SK-N-MC (cell line): ENCODE measurements around a stretch of chr2.

DNA sequence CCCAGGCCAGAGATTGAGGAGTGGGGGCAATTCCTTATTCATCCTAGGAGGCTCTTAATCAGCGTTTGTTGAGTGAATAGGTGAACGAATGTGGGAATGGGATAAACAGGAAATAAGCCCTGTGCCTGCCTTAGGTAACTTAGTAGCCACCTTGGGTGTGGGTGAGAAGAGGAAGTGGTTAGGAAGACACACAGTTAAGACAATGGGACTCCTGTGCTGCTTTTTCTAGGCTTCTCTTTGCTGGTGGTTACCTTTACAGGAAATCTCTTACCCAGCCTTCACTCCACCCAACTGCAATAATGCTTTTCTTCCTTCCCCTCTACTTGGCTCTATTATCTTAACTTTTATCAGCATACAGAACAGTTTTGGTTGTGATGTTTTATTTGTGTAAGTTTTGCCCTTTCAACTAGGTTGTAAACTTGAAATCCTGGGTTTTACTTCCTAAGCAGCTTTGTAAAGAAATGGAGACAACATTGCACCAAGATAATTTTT, 35.8 kb downstream of the ITGA6 start:
- RRBS, result no CpG with 5 or more reads among the region's 2 CpGs

DNA sequence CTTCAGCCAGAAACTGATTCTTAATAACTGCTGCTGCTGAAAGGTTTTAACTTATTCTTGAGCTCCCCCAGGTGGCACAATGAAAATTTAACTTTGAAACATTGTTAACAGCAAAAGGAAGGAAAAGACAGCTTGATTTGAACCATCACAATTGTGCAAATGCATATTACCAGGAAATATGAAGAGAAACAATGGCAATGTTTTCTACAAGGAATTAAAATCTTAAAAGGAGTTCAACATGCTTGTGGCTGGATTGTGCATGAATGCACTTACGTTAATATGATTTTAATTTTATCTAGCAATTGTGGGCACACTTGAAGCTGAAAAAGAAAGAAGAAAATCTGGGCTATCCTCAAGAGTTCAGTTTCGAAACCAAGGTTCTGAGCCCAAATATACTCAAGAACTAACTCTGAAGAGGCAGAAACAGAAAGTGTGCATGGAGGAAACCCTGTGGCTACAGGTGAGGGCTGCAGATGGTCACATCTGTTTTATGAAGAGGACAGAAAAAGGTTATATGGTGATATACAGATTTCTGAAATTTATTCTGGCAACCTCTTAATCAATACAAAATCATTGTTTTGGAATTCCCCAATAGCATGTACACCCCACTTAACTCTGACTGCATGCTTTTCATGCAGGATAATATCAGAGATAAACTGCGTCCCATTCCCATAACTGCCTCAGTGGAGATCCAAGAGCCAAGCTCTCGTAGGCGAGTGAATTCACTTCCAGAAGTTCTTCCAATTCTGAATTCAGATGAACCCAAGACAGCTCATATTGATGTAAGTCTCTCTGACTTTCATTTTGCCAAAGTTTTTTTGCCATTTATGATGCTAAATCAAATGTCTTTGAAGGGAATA, 57.3 kb downstream of the ITGA6 start:
- RRBS, result no CpG with 5 or more reads among the region's 5 CpGs

- RRBS, result no CpG with 5 or more reads among the region's 2 CpGs
Measured at GRCh38 chr2:172492084-172492400, 63.8 kb upstream of the PDK1 start.

- RRBS, result no CpG with 5 or more reads among the region's 20 CpGs
Measured at GRCh38 chr2:172503758-172505104, 51.7 kb upstream of the PDK1 start.

- RRBS, result no CpG with 5 or more reads among the region's 9 CpGs
Measured at GRCh38 chr2:172510128-172510660, 45.7 kb upstream of the PDK1 start.

- RRBS, result no CpG with 5 or more reads among the region's 5 CpGs
Measured at GRCh38 chr2:172847182-172847578, 111.5 kb downstream of the RAPGEF4 start.

DNA sequence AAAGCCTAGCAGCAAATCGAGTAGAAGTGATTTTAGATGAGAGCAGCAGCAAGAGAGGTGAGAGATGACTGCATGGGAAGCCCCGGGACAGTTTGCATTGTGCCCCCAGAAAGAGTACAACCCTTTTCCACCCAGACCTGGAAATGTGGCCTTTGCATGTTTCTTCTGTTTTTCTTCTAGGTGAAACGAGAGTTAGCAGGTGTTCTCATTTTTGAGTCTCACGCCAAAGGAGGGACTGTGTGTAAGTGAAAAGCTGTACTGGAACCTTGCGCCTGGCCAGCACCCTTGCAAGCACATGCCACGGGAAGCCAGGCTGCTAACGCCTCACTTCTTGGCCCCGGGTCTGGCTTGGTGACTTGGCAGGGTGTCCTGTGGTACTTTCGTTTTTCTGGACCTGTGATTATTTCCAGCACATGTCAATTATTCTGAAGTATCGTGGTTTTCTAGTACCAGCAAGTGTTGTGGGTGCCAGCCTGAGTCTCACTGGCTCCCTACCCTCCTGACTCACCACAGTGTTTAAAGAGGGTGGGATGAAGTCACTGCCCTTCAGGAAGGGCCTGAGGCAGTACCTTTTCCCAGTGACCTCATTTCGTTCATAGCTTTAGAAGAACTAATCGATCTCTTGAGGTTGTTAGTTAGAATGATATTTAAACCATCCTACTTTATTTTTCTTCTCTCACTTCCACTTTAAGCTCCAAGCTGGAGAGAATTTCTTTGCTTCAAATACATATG, 90.2 kb upstream of the MAP3K20 start:
- RRBS, result no CpG with 5 or more reads among the region's 12 CpGs

GRCh38 chr2:173197902-173198268, 122.2 kb downstream of the MAP3K20 start:
- RRBS, result no CpG with 5 or more reads among the region's 3 CpGs

DNA sequence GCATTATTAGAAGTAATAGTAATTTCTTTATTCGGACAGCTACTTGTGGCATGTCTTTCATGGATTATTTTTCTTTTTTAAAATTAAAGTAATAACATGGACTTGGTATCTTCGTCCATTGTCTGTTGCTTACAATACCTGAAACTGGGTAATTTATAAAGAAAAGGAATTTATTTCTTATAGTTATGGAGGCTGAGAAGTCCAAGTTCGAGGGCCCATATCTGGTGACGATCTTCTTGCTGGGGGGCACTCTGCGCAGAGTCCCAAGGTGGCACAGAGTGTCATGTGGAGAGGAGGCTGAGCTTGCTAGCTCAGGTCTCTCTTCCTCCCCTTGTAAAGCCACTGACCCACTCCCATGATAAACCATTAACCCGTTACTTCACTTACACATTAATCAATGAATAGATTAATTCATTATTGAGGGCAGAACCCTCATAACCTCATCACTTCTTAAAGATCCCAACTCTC, 24.6 kb downstream of the CDCA7 start:
- RRBS, result no CpG with 5 or more reads among the region's 6 CpGs

- RRBS, result no CpG with 5 or more reads among the region's 7 CpGs
Measured at GRCh38 chr2:173524056-173524646, 169.5 kb downstream of the CDCA7 start.

GRCh38 chr2:173652831-173653080, 298.1 kb downstream of the CDCA7 start:
- RRBS, result no CpG with 5 or more reads among the region's 4 CpGs

- RRBS, result no CpG with 5 or more reads among the region's 10 CpGs
Measured at GRCh38 chr2:173654087-173654573, 299.5 kb downstream of the CDCA7 start.

DNA sequence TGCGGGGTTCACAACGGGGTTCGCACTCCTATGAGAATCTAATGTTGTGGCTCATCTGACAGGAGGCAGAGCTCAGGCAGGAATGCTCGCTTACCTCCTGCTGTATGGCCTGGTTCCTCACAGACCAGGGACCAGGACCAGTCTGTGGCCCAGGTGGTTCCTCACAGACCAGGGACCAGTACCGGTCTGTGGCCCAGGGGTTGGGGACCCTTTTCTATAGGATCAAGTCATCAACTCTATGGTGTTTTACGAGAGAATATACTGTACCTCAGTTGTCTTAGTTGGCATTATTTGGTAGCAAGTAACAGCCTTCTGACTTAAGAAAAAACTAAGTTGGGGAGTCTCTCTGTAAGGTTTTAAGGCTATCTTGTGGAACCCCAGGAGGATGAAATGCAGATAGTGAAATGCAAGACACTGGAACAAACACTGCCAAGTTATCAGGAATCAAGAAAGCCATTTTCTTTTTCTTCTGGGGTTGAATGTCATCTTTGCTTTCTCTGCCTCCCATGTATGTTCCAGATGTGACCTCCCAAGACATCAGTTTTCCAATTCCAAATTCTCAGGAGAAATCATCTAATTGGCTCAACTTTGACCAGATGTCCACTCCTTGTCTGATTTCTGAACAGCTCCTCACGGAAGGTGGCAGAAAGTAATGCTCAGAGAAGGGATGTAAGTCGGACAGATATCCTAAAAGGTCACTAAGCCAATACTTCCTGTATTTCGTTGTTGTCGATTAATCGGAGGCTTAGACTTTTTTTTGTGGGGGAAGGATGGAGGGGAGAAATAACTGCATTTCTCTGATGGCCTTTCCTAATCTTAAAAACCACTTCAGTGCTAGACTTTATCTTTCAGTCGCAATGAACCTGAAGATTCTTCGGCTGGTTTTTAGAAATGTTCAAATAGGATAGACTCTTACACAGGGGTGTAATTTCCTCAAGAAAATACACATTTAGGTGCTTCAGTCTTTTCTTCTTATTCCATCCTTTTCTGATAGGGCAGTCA, 60.8 kb downstream of the SP3 start:
- RRBS, result no CpG with 5 or more reads among the region's 13 CpGs

GRCh38 chr2:173990966-173991206, 25.7 kb upstream of the SP3 start:
- RRBS, result no CpG with 5 or more reads among the region's 4 CpGs

DNA sequence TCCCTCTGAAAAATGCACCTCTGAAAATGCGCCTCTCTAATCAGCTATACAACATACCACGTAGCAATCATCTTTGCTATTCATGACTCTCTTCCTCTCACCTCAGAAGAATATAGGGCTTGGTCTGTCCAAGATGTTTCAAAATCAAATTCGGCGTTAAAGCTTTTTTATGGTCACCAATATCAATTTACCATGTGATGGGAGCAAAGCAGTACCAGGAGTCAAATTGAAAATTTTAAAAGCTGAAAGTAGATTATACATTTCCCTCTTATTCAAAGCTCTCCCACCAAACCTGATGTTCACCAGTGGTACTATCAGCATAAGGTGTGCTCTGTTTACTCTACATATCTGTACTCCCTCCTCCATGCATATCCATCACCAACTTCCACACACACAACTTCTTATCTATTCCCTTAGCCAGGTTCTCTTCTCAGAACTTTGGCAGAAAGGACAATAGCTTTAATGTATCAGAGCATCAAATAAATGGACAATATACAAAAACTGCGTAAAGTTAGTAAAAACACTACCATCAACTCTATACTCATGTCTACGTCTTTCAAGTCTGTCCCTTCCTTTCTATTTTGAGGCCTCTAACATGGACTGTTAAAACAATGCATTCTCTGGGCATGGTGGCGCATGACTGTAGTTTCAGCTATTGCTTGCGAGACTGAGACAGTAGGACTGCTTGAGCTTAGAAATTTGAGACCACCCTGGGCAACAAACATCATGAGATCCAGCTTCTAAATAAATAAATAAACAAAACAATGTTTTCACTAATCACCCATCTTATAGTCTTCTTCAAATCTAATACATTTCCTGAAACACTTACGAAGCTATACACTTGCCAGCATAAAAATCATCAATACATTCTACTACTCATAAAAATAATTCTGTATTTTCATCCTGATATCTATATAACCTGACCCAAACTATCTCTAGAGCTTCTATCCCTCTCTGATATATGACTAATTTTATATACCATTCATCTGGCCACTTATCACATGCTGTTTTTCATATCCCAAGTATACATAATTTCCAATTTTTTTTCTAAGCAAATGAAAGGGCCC, 39.6 kb downstream of the OLA1 start:
- RRBS, result no CpG with 5 or more reads among the region's 9 CpGs

- RRBS, result no CpG with 5 or more reads among the region's 3 CpGs
Measured at GRCh38 chr2:174220294-174221511, 27.6 kb downstream of the OLA1 start.

GRCh38 chr2:174547601-174548297, 49.9 kb downstream of the WIPF1 start:
- RRBS, result 78% methylated on average over 2 of the region's 21 CpGs

GRCh38 chr2:174588674-174589511, 8.7 kb downstream of the WIPF1 start:
- RRBS, result no CpG with 5 or more reads among the region's 7 CpGs

DNA sequence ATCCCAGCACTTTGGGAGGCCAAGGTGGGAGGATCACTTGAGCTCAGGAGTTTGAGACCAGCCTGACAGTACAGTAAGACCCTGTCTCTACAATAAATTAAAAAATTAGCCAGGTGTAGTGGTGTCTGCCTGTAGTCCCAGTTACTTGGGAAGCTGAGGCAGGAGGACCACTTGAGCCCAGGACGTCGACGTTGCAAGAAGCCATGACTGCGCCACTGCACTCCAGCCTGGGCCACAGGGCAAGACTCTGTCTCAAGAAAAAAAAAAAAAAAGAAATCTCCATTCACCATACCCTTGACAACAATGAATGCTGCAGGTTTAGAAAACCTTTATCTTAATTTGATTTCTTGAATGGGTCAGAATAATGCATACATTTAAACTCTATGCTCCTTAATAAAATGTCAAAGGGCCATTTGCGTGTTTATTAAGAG, 22.1 kb upstream of the WIPF1 start:
- RRBS, result no CpG with 5 or more reads among the region's 5 CpGs

- RRBS, result no CpG with 5 or more reads among the region's 8 CpGs
Measured at GRCh38 chr2:174750858-174751583, 13.3 kb downstream of the CHRNA1 start.